ENCODE measurements around a stretch of chr17.

- PRO-cap, 8 experiments: no peak in any of the 8 experiments
These were observed 429.0 kb downstream of the SOX9 start for GRCh38 chr17:72549571-72550481.

DNA sequence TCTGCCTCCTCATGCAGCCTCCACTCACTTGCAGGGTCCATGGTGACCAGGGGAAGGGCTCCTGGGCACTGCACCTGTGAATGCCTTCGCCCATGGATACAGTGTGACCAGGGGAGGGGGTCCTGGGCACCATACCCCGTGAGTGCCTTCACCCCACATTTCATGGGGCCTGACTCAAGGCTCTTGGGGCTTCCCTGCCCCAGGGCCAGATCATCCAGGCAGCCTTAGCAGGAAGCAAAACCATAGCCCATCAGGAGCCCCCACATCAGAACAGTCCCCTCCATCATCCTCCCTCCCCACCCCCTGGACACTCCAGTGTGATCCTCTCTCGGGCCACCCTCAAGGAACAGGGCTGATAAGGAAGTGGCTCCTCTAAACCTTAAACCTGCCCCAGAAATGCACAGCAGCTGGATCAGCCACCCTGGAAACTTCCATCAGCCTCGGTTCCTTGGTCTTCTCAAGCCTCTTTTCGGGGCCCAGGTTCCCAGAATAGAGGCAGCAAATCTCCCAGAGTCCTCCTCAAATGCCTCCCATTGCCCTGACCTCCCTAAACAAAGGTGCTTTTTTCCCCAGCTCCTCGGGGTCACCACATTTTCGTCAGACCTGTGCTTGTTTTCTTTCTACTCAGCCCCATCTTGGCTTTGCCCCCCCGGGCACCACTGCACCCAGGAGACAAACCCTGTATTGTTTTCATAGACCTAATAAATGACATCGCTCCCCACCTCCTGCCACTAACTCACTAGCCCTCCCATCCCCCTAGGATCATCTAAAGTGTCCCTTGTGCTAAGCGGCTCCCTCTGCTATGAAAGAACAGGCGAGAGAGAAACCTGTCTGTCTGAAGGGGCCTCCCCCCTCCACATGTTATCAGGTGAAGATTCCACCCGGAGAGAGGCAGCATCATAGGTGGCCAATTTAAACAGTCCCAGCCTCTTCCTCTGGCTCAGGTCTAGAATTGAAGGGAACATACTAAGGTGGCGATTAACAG, 450.9 kb downstream of the SOX9 start:
- PRO-cap, 8 experiments: no peak in any of the 8 experiments

GRCh38 chr17:72578250-72578531, 457.4 kb downstream of the SOX9 start:
- PRO-cap, 8 experiments: no peak in any of the 8 experiments

DNA sequence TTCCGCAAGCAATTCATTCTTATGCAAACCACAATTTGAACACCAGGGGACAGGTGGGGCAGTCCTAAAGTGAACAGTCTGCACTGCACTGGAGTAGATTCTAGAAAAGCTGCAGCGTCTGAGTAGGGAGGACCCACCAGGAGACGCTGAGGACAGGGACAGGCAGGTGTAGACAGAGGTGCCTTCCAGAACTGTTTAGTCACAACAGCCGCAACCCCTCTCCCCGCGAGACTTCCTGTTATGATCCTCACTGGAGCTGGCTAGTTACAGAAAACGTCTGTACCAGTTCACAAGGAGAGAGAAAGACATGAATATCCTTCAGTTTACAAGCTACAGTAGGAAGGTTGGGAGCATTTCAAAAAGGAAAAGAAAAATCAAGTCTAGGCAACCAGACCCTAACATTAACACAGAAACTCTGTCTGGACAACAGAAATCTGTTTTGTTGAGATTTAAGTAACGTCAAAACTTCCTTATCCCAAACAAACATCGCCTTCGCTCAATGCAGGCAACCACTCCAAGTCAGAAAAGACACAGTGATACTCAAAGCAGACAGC, 467.4 kb downstream of the SOX9 start:
- PRO-cap, 8 experiments: no peak in any of the 8 experiments

DNA sequence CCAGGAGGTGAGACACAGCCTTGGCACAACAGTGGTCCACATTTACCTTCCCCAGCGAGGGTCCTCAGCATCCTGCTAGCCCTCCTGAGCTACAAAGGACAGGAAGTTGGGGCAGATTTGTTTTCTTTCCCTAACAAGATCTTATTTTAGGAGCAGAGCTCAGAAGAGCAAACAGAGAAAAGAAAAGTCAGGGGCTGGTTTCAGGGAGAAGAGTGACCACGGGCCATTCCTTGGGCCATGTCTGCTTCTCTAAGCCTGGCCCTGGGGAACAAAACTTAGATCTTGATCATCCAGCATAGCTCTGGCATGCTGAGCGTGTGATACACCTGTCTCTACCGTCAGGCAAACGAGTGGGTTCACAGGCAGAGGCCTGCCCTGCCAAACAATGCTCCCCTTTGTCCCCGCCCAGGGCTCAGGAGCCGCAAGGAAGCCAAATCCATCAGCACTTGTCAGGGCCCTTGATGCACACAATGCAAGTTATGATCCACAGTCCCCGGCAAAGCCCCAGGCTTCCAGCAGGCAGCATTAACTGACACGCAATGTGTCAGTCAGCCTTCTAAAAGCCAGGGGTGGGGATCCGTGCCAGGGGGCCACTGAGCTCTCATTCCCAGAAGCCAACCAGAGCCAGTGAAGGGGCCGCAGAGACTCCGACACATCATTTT, 461.1 kb downstream of the SLC39A11 start:
- PRO-cap, 8 experiments: no peak in any of the 8 experiments

- PRO-cap, 8 experiments: no peak in any of the 8 experiments
These were observed 320.3 kb downstream of the SLC39A11 start for GRCh38 chr17:72772037-72772713.

- PRO-cap, 8 experiments: no peak in any of the 8 experiments
These were observed 212.4 kb downstream of the SLC39A11 start for GRCh38 chr17:72880114-72880456.

DNA sequence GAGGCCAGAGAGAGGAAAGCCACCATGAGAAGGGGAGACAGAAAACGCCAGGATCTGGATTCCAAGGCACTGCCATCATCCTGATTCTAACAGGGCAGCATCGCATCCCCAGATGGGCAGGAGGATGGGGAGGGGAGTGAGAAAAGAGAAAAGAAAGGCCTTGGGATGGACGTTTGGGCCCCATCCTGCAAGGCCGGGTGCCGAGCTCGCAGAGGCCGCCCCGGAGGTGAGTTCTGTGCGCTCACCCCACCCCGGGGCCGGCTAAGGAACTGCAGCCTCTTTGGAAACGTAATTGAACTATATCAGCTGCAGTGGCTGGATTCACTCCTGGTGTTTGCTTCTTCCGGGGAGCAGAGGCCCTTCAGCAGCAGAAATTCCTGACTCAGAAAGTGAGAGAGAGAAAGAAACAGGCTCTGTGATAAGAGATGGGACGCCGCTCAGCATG, 8.6 kb upstream of the SSTR2 start:
- PRO-cap, 8 experiments: no peak in any of the 8 experiments

DNA sequence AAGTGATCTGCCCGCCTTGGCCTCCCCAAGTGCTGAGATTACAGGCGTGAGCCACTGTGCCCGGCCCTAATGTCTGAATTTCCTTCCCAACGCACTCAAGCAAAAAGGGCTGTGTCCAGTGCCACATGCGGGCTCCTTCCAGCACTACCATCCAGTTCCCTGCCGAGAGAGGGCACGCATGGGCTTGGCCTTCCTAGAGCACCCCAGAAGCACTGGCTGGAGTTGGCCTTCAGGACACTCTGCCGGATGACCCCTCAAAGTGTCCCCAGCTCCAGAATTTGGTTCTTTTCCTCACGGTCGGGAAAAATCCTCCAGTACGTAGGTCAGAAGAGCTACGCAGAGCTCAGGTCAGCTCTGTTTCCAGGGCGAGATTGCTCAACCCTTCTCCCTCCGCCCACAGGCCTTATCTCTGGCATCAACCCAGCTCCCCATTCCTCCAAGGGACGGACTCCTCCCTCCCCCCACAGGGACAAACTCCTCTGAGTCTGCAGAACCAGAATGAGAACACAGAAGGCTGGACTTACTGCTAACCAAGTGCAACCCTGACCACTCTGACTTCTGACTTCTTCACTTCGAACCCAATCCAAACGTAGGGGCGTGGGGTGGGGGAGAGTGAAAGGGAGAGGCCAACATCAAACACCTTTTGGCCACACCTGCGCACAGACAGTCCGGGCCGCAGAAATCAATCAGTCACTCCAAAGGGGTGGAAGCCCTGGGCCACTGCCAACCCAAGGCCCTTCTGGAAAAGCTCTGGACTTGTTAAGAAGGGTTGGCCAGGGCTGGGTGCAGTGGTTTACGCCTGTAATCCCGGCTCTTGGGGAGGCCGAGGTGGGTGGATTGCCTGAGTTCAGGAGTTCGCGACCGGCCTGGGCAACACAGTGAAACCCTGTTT, 3.6 kb downstream of the CDC42EP4 start:
- PRO-cap, 8 experiments: no peak in any of the 8 experiments

DNA sequence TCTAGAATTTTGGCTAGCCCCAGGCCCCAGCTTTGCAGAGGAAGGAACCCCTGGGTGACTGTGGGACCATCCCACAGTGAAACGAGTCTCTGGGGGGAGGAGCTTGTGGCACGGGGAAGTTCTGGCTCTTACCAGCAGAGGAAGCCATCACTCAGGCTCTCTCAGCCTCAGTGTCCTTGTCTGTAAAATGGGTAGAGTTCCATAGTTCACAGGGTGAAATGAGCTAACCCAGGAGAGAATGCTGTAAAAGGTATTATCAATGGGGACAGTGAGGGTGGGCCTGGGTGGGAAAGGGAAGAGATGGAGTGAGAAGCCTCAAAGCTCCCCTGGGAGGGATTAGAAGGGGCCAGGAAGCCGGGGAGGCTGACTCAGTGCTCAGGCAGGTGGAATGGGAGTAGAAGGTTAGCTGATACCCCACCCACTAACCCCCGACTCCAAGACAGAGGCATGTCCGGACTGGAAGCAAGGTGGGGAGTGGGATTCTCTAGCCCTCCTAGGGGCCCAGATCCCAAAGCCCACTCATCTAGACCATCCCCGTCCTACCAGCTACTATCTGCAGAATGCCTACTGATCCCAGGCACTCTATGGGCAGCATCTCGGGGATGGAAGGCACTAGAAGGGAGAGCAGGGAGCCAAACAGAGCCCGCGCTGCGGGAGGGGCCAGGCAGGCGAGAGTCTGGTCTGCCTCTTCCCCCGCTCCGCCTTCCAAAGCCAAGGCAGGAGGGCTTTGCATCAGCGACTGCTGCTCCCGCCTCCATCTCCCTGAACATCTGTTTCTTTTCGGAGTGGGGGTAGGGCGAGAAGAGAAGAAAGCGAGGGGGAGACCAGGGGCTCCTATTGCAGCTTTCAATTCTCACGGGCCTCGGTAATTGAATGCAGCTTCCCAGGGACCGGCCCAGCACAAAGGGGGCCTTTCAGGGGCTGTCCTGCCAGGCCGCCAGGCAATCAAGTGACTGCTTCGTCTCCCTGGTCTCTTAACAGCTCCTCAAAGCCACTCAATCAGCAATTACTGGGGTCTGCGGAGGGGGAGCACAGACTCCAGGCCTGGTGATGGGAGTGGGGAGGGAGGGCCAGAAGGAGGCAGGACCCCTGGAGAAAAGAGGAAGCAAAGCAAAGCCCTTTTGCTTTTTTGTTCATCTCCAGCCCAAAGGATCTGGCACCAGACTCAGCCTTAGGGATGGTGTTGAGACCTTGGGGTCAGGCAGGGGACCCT, 31.2 kb upstream of the CDC42EP4 start:
- PRO-cap, 8 experiments: no peak in any of the 8 experiments

GRCh38 chr17:73356052-73356672, 44.4 kb upstream of the CDC42EP4 start:
- PRO-cap, 8 experiments: no peak in any of the 8 experiments

DNA sequence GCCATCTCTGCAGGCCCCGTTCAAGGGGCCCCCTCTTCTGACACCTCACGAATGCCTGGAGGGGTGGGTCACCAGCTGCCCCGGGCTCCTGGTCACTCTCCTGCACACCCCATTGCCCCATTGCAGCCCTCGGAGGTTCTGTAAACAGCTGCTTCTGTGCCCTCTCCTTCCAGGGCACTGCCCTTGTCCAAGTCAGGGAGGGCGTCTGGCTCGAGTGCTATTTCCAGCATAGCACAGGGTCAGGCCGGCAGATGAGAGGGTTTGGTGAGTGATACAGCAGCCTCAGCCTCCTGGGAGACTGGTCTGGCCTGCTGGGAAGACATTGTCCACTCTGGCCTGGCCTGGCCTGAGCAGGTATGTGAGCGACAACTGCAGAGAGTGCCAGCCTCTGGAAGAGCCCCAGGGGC, 105.6 kb upstream of the SDK2 start:
- PRO-cap, 8 experiments: no peak in any of the 8 experiments

- PRO-cap, 8 experiments: no peak in any of the 8 experiments
These were observed 106.7 kb upstream of the SDK2 start for GRCh38 chr17:73751032-73751268.

- PRO-cap, 8 experiments: no peak in any of the 8 experiments
These were observed 153.8 kb upstream of the SDK2 start for GRCh38 chr17:73797965-73798616.

GRCh38 chr17:74205187-74205862, 1.8 kb downstream of the RPL38 start:
- PRO-cap, 8 experiments: peak in 2 of 8 experiments; most common plus-strand start chr17:74205446 (in 1)

GRCh38 chr17:74210814-74211938, 2.2 kb upstream of the TTYH2 start:
- PRO-cap, 8 experiments: peak in 3 of 8 experiments; most common plus-strand start chr17:74211397 (in 3)

DNA sequence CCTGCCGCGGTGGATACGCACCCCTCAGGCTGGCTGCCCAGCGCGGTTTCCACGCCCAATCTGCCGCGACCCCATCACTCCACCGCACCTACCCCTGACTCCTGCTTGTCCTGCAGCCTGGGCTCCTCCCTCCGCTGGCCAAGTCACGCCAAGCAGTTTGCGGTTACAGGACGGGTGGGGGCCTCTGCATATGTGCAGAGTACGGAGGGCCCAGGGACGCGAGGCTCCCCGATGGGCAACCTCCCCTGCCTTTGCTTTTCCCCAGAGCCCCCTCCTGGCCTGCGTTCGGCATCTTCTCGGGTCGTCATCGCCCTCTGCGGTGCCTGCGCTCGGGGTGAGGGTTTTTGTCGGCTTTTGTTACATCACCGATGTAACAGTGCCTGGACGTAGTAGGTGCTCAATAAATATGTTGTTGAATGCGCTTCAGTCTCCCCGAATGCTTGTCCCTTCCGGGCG, 911 bp upstream of the TTYH2 start:
- PRO-cap, 8 experiments: peak in 6 of 8 experiments; most common plus-strand start position 202 of the sequence (in 1); most common minus-strand start position 316 of the sequence (in 3)

DNA sequence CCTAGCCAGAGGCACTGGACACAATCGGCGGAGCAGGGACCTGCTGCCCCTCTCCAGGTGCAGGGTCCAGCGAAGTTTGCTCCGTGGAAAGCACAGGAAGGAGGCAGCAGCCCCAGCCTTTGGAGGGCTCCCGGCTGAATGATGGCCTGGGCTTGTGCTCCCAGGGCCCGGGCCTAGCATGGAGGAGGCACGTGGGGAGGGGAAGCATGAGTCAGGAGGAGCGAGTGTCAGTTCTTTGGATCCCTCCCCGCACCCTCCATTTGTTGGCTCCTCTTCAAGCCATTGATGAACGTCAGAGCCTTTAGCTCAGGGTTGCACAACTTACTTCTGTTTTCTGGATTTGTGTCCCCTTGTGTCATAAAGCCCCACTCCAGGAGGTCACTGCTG, 25.8 kb downstream of the TTYH2 start:
- PRO-cap, 8 experiments: peak in 1 of 8 experiments; most common minus-strand start position 140 of the sequence (in 1)

GRCh38 chr17:74316884-74317489, 9.0 kb upstream of the KIF19 start:
- PRO-cap, 8 experiments: no peak in any of the 8 experiments

DNA sequence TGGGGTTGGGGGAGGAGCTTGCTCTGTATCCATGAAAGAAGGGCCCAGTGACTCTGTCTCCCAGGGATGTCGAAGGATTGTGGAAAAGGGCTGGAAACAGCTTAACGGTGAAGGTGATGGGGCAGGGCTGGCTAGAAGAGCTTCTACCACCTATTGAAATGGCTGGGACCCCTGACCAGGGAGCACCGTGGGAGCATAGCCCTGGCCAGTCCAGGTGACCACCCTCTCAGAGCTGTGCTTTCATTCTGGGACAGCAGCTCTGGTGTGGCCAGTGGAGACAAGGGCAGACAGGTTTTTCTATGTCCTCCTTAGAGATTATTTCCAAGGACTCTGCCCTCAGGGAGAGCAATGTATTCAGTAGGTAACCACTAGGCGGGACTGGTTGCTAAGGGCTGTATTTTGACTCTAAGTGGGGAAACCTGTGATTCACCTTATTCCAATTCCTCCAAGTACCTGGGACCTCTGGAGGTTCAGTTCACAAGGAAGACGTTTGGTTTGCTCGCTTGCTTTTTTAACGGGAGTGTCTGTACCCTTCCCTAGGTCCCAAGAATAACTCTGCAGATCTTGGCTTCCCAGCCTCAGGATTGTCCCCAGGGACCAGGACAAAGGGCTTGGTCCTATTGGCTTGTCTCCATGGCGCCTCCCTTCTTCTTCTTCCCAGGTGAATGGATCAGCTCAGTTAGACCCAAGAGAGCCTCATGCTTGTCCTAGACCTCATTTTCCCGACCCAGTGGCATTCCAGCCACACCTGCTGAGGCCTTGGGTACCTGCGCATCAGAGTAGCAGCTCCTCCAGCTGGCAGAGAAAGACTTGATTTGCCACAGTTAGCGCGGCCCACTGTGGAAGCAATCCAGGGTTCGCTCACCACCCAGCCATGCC, 13.4 kb downstream of the GPR142 start:
- PRO-cap, 8 experiments: no peak in any of the 8 experiments